ENCODE results near the gene GPR137C.

DNA sequence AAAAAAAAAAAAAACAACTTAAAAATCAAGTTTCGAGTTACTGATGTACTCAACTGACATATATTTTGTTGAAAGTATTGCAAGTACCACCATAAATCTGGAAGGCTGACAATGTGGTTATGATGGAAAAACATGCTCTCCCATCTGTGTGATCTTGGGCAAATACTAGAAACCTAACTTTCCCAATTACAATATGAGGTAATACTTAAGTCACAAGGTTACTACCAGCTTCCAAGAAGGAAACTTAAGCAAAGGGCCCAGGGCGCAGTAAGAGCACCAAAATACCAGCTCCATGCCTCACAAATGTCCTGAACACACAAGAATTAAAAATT, 1.4 kb downstream of the SAV1 start:
- RRBS, result no CpG with 5 or more reads among the region's 2 CpGs

- RRBS, result no CpG with 5 or more reads among the region's 12 CpGs
Measured at GRCh38 chr14:50756116-50757065, 74.6 kb downstream of the NIN start.

DNA sequence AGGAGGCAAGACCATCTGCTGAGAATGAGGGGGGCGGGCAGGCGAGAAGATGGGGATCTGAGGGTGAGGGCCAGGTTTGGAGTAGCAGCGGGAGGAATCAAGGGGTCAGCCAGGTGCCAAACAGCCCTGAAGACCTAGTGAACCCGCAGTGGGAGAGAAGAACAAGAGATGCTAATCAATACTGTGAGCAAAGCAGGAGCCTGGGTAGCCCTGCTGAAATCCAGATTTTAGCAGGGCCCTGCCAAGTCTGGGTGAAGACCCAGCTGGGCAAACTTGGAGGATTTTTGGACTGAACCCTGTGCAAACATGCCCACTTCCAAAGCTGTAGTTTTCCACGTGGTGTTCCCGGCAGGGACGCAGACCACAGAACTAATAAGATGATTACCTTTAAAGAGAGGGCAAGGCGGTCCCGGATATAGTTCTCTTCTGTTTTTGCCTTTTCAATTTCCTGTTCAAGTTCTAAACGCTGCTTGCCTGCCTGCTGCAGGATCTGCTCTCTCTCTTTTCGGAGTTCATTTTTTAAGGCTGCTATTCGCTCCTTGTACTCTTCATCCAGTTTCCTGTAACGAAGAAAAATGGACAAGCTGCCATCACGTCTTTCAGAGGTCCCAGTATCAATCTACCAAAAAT, 60.8 kb downstream of the NIN start:
- RRBS, result 100% methylated on average over 2 of the region's 14 CpGs

- RRBS, result no CpG with 5 or more reads among the region's 6 CpGs
Measured at GRCh38 chr14:50794139-50794686, 36.7 kb downstream of the NIN start.

GRCh38 chr14:50829692-50829903, 1.4 kb downstream of the NIN start:
- RRBS, result no CpG with 5 or more reads among the region's 7 CpGs

GRCh38 chr14:50860577-50861115, 11.2 kb upstream of the ABHD12B start:
- RRBS, result no CpG with 5 or more reads among the region's 6 CpGs

GRCh38 chr14:50943139-50944059, 884 bp downstream of the PYGL start:
- RRBS, result 9% methylated on average over 1 of the region's 35 CpGs

DNA sequence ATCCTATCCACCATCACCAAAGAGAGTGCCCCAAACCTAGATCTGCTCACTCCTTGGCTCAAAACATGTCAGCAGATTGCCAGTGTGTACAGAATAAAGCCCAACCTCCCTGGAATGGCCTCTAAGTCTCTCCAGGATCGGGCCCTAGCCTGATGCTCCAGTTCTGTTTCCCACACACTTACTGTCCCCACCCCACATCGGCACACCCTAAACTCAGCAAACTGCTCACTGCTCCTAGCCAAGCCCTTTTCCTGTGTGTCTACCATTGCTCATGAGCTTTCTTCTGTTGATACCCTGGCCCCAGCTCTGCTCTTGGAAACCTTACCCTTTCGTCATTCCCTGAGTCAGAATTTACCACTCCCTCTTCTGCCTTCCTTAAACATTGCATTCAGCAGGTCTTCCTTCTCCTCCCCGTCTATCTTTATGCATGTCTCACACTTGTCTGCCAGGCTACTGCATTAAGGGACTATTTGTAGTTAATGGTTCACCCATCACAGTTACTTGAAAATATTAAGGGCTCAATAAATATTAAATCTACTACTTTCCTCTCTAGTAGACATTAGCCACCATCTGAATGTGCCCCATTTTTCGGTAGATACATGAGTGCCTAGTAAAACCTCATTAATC, 158.9 kb downstream of the TMX1 start:
- RRBS, result no CpG with 5 or more reads among the region's 5 CpGs

GRCh38 chr14:51650671-51651112, 1.0 kb upstream of the FRMD6 start:
- RRBS, result no CpG with 5 or more reads among the region's 15 CpGs

- RRBS, result 2% methylated on average over 15 of the region's 45 CpGs
Measured at GRCh38 chr14:51652424-51652967, 786 bp downstream of the FRMD6 start.

GRCh38 chr14:51697899-51698234, 46.2 kb downstream of the FRMD6 start:
- RRBS, result no CpG with 5 or more reads among the region's 3 CpGs

DNA sequence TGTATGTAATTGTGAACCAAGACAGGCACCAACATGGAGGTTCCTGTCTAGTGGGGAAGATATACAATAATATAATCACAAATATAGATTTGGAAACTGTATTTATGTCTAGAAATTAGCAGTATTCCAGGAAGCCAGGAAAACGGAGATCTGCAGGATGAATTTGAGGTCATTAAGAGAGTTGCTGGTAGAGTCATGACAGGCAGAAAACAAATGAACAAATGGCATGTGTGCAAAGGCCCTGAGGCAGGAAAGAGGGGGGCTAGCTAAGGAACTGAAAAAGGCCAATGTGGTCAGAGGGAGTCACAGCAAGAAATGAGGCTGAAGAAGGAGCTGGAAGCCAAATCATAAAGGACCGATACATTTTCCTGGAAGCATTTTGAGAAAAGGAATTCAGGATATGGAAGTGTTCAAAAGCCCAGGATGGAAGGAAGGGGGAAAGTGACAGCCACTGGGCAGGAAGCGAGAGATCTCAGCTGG, 49.7 kb downstream of the GNG2 start:
- RRBS, result no CpG with 5 or more reads among the region's 3 CpGs

GRCh38 chr14:51930511-51930909, 58.8 kb upstream of the RTRAF start:
- RRBS, result no CpG with 5 or more reads among the region's 3 CpGs

DNA sequence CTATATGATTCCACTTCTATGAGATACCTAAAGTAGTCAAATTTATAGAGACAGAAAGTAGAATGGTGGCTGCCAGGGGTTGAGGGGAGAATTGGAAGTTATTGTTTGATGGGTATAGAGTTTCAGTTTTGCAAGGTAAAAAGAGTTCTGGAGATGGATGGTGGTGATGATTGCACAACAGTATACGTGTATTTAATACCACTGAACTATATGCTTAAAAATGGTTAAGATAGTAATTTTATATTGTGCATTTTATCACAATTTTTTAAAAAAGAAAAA, 44.0 kb upstream of the RTRAF start:
- RRBS, result no CpG with 5 or more reads among the region's 1 CpG

DNA sequence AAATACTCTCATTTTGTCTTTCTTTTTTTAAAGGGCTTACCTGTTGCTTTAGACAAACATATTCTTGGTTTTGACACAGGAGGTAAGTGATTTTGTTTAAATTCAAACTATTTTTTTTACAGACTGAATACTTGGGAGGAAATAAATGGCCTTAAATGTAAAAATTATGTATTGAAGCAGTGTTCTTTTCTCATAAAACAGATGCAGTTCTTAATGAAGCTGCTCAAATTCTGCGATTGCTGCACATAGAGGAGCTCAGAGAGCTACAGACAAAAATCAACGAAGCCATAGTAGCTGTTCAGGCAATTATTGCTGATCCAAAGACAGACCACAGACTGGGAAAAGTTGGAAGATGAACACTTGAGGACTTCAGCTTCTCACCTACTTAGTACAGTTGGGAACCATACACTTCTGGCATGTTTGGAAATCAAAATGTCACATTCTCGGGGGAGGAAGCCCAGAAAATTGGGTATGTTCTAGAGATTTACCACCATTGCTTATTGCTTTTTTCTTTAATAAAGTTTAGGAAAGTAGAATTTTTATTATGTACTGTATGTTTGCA, 14.9 kb downstream of the RTRAF start:
- RRBS, result no CpG with 5 or more reads among the region's 3 CpGs

DNA sequence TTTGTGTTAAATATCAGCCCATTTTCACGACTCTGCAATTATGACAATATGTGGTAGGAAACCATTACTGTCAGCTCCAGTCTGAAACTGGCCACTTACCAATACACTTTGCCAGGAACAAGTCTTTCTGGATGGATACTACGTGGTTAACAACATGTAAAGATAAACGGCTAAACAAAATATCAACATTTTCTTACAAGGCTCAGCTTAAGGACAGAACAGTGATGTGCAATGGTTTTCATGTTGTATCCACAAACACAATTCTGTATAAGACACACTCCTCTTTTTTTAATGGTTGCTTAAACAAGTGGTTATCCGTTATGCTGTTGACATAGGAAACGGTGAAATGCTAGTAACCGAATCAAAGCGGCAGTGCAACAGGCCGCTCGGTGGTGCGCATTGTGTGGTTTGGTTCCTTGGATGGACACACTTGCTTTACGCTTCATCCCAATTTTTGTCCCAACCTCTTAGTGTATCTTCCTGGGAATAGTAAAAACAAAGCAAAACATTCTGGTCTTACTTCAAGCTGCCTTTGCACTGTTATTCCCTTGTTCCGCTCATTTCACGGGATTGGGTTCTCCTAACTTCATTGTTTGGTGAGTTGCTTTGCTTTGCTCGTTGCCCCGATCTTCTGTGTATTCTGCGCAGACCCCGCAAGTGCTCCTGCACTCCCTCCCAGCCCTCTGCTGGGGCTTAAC, 690 bp upstream of the PTGER2 start:
- RRBS, result no CpG with 5 or more reads among the region's 17 CpGs

DNA sequence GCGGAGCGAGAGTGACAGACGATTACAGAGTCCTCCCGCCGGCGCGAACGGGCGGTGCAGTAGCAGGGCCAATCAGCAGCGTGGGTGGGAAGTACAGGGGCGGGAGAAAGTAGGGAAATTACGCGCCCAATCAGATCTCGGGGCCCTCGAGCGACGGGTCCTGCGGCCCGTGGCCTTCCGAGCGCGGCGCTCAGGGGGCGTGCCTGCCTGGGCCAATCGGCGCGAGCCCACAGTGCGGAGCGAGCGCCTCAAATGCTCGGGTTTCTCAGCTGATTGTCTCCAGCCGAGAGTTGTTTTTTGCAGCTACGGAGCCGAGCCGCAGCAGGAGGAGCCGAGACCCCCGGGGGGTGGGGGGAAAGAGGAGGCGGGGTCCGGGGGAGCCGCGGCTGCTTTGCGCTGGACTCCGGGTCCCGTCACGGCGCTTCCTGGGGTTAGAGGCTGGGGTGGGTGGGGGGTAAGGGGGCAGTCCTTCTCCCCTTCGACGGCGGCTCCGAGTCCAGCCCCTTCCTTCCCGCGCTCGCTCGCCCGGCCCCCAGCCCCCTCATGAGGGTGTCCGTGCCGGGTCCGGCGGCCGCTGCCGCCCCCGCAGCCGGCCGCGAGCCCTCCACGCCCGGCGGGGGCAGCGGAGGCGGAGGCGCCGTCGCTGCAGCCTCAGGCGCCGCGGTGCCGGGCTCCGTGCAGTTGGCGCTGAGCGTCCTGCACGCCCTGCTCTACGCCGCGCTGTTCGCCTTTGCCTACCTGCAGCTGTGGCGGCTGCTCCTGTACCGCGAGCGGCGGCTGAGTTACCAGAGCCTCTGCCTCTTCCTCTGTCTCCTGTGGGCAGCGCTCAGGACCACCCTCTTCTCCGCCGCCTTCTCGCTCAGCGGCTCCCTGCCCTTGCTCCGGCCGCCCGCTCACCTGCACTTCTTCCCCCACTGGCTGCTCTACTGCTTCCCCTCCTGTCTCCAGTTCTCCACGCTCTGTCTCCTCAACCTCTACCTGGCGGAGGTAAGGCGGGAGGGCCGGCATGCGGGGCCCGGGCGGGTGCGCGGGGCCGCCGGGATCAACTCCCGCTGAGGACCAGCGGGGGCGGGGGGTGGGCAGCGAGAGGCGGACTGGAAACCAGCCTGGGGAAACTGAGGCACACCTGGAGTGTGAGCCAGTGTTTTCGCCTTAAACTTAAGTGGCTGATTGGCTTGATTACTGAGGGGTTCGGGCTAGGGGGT, at the start of gene GPR137C:
Gene GPR137C, plus strand, starts transcription at position 232 of the 1,205 bp plus-strand sequence.
- RRBS, result under 1% methylated on average over 11 of the region's 116 CpGs

GRCh38 chr14:52935714-52936289, 15.0 kb downstream of the FERMT2 start:
- RRBS, result no CpG with 5 or more reads among the region's 4 CpGs